Astrocyte (in vitro differentiated cells and primary cell): Measurements from ENCODE around the gene TNPO2.

DNA sequence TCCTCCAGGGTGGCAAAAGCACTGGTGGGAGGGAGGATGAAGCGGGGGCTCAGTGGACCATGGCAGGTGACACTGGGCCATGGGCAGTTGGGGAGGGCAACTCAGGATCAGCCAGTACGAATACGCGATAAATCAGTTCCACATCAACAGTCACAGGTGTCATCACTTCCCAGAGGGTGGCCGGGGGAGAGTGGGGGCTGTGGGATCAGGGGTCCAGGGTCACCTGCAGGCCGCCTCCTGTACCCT lies 9.8 kb upstream of the FBXW9 start:
- PRO-cap: unidirectional peak, minus-strand start at position 171 of the sequence
- RRBS, 2 experiments: no CpG with 5 or more reads among the region's 6 CpGs

DNA sequence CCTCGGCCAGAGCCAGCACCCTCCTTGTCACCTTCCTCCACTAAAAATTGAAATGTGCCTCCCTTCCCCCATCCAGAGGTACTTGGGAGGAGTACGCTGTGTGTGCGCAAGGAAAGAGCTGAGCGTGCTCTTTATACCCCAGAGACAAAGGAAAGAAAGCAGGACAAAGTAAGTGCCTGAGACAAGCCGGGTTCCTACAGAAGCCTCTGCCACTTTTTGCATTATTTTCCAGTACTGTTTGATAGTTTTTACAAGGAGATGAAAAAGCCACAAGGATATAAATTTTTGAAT lies 885 bp downstream of the TNPO2 start:
- PRO-cap: bidirectional peak, plus-strand start at position 133 of the sequence, minus-strand start at position 46 of the sequence
- RRBS, 2 experiments: no CpG with 5 or more reads among the region's 5 CpGs

DNA sequence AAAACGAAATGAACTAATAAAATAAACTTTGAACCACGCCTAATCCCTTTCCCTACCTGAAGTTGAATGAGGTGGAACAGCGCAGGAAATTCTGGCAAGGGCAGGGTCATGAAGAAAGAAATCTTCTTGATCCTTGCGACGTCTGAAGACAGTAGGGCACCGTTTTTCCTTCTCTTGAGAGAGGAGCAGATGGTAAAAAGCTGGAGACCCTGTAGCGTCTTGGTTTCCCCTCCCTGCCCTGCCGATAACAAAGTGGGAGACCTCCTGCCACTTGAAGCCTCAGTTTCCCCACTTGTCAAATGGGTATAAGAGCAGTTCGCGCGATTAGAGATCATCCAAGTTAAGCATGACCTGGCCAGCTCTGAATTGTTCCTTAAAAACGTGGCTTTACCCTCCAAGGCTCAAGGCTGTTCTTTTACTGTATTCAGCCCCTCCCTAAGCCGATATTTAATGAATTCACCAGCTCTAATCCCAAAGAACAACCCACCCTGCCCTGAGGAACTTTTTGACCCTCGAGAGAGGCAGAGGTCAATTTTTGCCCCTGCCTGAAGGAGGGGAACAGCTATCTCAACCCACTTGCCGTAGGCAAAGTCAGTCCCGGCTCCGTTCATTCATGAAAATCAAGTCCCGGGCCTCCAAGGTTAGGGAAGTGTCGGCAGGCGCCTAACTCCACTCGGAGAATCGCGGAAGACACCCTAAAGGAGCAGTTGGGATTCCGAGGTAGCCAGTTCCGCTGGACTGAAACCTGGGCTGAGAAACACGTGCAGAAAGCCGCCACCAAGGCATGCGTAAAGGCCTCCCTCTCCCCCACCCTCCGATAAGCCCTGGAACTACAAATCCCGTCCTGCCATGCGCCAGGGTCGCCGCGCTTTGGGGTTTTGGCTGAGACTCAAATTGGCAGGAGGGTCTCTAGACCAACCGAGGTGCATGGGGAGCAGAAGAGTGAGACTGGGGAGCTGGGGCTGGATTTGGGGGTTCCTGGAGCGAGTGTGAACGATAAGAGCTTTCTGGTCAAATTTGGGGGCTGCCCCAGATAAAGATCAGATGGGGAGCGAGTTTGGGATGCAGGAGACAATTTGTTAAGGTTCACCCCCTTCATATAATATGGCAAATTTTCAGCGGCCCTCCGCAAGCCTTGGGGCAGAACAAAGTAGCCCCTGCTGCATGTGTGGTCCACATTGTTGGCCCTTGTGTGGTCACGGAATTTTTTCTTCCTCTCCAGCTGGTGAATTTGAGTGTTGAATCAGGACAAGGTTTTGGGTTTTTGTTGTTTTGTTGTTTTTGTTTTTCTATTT lies at the start of gene TNPO2:
TSS of gene TNPO2 (minus strand) at position 740 of the 1,295 bp plus-strand sequence.
- PRO-cap: no peak
- RRBS, 2 experiments: no CpG with 5 or more reads among the region's 41 CpGs

DNA sequence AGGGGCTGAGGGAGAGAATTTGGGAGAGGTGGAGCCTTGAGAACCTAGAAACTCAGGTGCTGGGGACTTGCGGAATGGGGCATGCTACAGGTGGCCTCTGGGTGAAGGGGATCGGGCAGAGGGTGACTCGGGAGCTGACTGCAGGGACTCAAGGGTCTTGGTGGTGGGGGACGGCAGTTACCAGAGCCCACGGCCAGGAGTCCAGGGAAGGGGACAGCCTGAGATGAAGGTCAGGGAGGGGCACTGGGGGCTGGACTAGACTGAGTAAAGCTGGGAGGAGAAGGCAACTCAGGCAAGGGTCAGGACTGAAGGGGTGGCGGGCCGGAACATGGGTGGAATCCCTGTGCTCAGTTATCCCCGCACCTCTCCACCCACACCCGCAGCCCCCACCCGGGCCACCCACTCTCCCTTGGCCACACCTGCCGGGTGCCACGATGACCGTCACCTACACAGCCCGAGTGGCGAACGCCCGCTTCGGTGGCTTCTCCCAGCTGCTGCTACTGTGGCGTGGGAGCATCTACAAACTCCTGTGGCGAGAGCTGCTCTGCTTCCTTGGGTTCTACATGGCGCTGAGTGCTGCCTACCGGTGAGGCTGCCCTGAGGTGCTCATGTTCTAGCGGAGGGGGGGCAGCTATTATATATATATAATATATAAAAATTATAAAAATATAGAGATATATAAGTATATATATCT lies 715 bp downstream of the BEST2 start:
- PRO-cap: no peak
- RRBS, 2 experiments: 75 to 79% methylated on average over 4 of the region's 23 CpGs

GRCh38 chr19:12778647-12779009 lies 3.3 kb upstream of the HOOK2 start:
- PRO-cap: no peak
- RRBS, 2 experiments: no CpG with 5 or more reads among the region's 11 CpGs

DNA sequence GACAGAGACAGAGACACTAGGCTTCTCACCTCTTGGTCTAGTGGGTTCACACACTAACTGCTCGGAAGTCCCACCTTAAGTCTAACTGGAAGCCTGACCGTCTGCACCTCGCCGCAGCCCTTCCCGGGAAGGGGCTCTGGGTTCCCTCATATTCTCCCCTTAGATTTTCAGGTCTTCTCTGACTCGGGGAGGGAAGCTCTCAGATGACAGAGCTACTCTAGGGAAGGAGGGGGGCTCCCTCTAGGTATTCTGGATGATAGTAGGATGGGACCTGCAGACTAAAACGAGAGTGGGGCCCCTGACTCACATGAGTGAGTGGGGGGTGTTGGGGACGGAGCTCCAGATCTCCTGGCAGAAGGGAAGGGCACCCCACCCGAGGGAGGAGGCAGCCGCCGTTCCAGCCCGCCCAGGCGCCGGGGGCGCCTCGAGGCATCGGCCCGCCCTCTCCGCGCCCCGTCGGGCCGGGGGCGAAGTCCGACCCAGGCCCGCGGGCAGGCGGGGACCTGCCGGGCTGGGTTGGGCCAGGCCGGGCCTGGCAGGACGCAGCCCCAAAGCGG lies 2.0 kb upstream of the JUNB start:
- PRO-cap: no peak
- RRBS, 2 experiments: 2 to 4% methylated on average over 19 of the region's 32 CpGs

DNA sequence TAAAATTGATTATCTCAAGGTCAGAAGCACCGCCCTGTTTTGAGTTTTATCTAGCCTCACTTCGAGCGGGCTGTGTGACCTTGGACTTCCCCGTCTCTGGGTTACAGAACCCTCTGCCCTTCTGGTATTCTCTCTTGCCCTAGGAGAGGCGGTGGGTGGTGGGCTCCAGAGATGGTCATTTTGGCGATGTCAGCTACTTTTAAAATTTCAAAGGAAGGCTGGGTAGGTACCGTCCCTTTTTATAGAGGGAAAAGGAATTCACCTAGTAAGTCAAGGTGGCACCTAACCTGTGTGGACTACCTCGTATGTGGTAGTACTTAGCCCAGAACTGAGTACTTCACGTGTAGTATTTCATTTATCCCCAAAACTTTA lies 398 bp upstream of the FARSA start:
- PRO-cap: no peak
- RRBS, 2 experiments: no CpG with 5 or more reads among the region's 9 CpGs

DNA sequence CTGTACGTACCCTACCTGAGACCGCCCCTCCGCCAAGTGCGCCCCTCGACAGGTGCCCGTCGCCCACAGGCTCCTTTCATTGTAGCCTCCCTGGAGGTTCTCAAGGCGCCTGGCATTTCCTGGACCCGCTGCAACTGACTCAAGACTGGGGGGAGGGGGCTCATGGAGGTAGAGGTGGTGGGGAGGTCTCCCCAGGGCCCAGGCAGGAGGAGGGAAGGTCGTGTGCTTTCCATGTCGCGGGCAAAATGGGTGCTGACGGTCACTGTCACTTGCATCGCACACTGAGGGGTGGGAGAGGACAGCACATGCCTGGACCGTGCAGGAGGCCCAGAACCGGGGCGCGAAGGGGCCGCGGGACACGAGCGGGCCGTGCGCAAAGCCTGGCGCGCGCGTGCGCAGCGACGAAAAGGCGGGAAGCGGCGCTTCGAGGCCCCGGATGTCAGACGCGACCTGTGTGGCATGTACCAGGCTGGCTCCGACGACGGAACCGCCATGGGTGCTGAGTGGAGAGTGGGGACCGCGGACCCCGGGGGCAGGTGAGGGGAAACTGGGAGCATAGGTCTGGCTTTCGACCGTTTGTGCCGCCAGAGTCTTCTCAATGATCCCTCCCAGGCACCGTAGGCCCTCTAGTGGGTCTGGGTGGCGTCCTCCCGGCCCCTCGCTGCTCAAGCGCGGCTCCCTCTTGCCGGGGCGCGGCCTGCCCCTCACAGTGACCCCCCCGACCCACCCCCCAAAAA lies 16.6 kb downstream of the NFIX start:
- PRO-cap: no peak
- RRBS, 2 experiments: 40 to 53% methylated on average over 6 to 22 of the region's 58 CpGs

DNA sequence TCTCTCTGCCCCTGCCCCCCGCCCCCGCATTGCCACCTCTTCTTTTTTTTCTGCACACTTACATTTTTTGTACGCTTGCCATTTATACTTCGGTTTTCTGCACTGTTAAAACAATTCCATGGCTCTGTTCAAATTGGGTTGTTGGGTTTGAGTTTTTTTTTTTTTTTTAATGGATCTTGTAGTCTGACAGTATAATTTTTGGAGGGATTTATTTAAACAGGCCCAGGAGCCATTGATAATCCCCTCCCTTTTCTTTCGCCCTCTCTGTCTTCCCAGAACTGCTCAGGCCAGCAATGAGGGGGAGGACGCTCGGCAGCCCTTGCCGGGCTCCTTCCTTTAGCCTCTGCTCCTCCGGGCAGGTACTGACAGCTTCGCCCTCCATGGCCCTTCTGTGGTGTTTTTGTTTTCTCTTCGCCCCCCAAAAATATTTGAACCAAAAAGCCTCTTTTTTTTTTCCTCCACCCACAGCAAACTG lies 21.3 kb downstream of the NFIX start:
- PRO-cap: no peak
- RRBS, 2 experiments: no CpG with 5 or more reads among the region's 11 CpGs

GRCh38 chr19:13022794-13023848 lies 27.8 kb downstream of the NFIX start:
- PRO-cap: no peak
- RRBS, 2 experiments: no CpG with 5 or more reads among the region's 33 CpGs

- PRO-cap: no peak
- RRBS, 2 experiments: no CpG with 5 or more reads among the region's 20 CpGs
Measured at GRCh38 chr19:13031380-13032688, 36.6 kb downstream of the NFIX start.

DNA sequence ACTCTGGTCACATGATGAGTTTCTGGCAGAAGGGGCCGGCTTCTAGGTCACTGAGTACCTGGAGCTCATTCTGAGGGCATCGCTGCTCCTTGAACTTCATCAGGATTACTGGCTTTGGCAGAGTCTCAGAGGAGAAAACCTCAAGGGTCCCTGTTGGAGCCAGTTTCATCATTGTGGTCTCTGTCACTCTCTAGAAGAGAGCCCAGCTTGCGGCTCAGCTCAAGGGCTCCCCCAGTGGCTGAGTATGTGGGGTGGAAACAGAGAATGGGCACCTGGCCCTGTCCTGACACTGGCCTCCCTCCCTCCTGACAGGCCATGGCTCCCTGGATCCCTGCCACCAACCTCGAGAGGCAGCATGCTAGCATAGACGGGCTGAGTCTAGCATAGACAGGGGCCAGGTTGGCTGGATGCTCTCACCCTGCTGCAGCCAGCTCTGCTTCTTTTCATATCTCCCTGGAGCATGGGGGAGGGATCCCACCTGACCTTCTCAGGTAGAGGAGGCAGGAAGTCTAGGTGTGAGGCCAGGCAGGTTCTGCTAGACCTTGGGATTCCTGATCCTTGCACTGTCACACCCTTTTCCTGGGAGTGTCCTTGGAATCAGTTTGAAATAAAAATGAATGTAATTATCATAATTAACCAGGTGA lies 38.9 kb downstream of the NFIX start:
- PRO-cap: no peak
- RRBS, 2 experiments: no CpG with 5 or more reads among the region's 5 CpGs

- PRO-cap: no peak
- RRBS, 2 experiments: no CpG with 5 or more reads among the region's 13 CpGs
Measured at GRCh38 chr19:13043783-13044413, 48.6 kb downstream of the NFIX start.

DNA sequence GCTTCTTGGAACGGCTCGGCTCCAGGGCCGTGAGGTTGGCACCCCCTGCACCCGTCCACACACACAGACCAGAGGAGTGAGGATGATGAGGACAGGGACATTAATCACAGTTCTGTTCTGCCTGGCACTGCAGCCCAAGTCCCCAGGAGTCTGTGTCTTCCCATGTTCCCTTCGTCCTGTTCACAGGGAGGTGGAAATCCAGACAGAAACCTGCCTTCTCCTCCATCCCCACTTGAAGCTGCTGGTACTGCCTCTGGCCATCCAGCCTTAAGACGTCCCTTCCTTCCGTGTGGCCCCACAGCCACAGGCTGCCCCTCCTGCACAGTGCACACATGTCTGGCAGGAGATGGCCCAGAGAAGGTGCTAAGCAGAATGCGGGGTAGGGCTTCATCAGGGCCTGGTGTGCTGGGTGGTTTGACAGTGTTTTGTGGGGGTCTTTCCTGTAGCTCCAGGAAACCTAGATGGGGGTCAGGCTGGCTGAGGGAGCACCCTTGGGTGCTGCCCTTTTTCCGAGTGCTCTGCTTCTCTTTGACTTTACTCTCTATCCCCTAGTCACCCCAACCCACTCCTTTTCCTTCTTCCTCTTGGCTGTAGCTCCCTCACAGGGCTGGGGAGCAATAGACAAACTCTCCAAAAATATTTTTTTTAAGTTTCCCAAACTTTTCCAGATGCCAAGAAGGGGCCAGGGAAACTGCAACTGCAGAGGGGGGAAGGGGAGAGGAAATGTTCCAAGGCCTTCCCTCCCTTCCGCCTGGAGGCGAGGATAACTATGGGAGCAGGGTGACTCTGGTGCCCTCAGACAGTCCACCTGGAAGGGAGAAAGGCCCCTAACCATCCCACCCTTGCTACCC lies 49.7 kb downstream of the LYL1 start:
- PRO-cap: no peak
- RRBS, 2 experiments: no CpG with 5 or more reads among the region's 11 CpGs

DNA sequence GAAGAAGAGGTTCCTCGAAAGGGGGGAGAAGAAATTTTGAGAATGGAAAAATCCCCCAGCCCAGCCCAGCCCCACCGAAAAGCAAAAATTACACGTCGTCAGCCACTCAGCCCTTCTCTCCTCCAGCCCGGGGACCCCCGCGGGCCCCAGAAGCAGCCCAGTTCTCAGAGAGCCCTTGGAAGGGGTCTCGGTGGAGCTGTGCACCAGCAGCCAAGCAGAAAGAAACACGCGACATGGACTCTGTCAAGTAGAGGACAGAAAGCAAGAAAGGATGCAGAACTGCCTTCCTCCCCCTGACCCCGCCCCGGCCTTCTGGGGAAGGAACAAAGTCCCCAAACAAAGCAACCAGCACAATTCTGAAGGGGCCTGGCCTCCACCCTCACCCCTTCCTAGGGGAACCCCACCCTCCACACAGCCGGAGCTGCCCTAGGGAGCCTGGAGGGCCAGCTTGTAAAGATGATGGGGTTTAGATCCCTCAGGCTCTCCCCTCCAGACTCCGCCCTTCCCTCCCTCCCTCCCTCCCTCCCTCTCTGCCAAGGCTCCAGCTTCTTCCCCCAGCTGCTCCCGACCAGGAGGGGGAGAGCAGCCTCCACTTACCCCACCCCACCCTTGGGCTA lies 7.9 kb downstream of the LYL1 start:
- PRO-cap: no peak
- RRBS, 2 experiments: 9% methylated on average over 2 of the region's 15 CpGs; no CpG with 5 or more reads in 1 of the 2 experiments

- PRO-cap: no peak
- RRBS, 2 experiments: no CpG with 5 or more reads among the region's 3 CpGs
Measured at GRCh38 chr19:13132478-13132790, 14.4 kb downstream of the NACC1 start.

DNA sequence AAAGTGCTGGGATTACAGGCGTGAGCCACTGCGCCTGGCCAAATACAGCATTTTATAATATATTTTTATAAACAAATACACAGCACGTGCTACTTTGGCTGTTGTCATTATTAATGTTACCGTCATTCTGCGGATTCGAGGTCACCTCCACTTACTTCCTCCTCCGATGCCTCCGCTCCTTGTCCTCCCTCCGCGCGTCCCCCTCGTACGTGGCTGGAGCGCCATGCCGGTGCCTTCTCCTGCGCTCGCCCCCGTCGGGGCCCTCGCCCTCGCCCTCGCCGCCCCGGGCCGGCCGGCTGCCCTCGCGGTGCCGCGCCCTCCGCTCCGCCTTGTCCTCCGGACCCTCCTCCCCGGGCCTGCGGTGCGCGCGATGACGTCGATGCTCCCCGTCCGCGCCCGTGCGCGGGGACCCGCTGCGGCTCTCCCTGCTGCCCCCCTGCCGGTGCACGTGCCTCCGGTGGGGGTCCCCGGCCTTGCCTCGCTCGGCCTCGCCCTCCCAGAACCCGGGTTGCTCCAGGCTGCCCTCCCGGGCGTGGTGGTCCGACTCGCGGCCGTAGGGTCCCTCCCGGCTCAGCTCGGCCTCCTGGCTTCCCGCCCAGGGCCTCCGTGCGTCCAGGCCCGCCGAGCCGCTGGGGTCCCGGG lies 148.3 kb downstream of the IER2 start:
- PRO-cap: no peak
- RRBS, 2 experiments: 44 to 49% methylated on average over 47 to 48 of the region's 71 CpGs

- PRO-cap: no peak
- RRBS, 2 experiments: 81 to 85% methylated on average over 15 to 20 of the region's 29 CpGs
Measured at GRCh38 chr19:13299031-13299479, 148.8 kb downstream of the IER2 start.

GRCh38 chr19:13599942-13600403 lies 93.7 kb upstream of the CACNA1A start:
- PRO-cap: no peak
- RRBS, 2 experiments: 41 to 50% methylated on average over 6 of the region's 14 CpGs

GRCh38 chr19:13779665-13780318 lies 5.5 kb downstream of the C19orf53 start:
- PRO-cap: no peak
- RRBS, 2 experiments: no CpG with 5 or more reads among the region's 13 CpGs